Gallbladder (tissue), 1 donor: ENCODE data around the genes ATP8B3 and ADAT3.

DNA sequence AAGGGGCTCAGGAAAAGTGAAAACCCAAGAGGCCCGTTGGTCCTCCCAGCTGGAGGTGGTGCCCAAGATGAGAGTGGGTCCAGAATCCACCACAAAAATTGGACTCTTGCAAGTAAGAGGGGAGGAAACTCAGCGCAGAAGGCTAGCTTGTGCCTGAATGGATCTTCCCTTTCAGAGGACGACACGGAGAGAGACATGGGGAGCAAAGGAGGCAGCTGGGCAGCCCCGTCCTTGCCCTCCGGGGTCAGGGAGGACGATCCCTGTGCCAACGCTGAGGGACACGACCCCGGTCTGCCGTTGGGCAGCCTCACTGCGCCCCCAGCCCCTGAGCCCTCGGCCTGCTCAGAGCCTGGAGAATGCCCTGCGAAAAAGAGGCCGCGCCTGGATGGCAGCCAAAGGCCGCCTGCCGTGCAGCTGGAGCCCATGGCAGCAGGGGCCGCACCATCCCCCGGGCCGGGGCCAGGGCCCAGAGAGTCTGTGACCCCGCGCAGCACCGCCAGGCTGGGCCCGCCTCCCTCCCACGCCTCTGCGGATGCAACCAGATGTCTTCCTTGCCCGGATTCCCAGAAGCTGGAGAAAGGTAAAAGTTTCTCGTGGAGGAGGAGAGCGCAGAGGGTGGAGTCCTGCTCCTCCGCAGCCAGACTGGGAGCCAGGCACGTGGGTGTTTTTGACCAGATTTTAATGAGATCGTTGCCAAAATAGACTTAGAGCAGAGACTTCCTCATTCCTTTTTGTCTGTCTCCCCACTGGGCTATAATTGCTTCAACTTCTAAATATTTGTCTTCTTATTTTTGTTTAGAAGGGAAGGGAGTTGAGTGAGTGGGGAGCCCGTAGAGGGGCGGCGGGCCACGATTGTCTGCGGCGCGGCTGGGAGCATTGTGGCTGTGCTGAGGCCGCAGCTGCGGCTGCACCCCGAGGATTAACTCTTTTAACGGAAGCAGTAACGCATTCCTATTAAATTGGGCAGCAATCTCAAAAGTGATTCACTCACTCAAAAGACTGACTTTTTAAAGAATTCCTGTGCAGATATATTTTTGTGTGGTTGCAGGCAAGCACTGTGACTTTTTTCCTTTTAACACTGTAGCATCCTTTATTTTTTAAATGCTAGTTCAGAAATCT, 6.1 kb downstream of the PWWP3A start:
- PRO-cap: no peak

GRCh38 chr19:1379824-1380372, 3.8 kb upstream of the NDUFS7 start:
- PRO-cap: no peak

DNA sequence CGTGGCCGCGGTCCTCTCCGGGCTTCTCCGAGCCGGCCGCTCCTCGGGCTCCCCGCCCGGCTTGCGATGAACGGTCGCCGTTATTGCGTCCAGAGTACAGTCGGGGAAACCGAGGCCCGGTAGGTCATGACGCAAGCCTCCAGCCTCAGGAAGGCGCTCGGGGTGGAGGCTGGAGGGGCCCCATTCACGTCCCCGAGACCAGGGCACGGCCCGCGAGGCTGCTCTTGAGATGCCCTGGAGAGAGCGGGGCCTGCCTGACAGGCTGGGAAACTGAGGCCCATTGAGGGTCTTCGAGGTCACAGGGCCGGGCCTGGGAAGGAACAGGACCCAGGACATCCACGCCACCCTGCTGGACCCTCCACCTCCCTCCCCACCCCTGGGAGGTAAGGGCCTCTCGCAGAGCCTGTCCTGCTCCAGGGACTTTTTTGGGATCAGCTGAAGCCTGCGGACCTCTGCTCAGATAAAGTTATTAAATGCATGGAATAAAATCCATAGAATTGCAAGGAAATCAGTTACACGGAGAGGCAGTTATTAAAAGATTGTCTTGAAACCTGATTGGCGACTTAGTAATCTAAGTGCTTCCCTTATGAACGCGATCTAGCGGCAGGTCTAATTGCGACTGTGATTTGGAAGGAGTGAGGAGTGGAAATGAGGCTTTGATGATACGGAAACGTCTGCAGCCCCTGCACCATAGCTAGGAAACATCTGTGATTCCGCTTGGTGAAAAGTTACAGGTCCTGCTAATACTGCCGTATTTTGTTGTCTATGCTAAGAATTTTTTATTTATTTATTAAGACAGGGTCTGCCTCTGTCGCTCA, 540 bp downstream of the NDUFS7 start:
- PRO-cap: no peak

GRCh38 chr19:1396839-1397692, 4.3 kb downstream of the GAMT start:
- PRO-cap: no peak

DNA sequence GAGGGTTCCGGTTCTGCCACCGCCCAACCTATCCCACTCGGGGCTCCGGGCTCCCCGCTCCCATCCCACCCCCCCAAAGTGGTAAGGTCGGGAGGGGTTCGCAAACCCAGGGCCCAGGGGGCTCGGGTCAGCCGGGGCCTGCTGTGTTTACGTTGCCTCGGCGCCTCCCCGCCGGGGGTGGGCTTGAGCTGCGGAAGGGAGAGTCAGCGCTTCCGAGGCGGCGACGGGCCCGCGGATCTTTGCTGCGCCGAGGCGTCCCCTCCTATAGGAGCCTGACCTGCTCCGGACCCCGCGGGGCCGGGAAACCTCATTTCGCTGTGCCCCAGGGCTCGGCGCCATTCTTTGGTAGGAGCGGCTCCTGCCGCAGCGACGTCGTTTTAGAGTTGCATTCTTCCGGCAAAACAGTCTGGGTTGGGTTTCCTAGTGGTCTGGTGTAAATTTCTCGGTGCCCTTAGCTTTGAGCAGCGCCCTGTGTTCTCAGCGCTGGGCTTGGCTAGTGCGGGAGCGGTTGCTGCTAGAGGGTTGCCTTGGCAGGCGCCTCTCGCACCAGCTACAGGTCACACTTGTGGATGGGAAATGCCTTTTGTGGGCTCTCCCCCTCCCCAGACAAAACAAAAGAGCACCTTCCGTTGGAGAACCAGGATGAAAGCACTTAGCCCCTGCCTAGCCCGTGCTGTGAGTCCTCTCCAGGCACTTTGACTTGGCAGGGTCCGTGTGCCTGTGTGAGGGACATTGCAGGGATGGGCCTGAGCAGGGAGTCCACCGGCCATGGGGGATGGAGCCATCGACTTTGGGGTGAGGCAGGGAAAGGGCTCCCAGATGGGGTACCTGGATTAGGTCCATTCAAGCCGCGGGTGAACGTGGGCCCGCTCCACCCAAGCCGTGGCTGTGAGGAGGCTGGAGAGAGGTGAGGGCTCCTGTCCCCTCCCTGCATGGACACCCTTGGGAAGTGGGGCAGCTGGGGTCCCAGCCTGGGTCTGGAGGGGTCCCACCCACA, 1.4 kb downstream of the DAZAP1 start:
- PRO-cap: bidirectional peak, plus-strand start at position 404 of the sequence, minus-strand start at position 379 of the sequence; unidirectional peak, minus-strand start at position 430 of the sequence

- PRO-cap: no peak
Measured at GRCh38 chr19:1417778-1418898, 10.8 kb downstream of the DAZAP1 start.

GRCh38 chr19:1421779-1422468, 14.5 kb downstream of the DAZAP1 start:
- PRO-cap: no peak

GRCh38 chr19:1423448-1424106, 14.6 kb upstream of the RPS15 start:
- PRO-cap: no peak

DNA sequence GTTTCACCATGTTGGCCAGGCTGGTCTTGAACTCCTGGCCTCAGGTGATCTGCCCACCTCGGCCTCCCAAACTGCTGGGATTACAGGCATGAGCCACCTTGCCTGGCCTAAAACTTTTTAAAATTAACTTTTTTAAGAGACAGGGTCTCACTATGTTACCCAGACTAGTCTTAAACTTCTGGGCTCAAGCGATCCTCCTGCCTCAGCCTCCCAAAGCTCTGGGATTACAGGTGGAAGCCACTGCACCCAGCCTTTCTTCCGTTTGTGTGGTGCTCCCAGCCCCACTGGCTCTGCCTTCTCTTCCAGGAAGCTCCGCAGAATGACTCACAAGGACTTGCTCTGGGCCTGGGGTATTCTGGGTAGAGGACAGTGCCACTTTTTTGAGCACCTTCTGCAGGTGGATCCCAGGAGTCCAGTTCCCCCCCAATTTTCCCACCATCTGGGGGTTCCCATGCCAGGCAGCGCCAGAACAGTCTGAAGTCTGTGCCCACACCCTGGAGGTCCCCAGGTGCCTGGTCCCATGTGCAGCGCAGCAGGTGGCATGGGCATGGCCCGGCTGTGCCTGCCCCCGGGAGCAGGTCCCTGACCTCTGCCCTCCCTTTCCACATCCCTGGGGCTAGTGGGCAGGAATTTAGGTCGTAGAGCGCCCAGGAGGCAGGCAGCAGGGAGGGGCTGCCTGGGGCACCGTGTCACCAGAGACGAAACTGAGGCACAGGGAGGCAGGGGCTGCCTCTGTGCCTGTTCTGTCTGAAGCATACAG, 1.5 kb downstream of the REEP6 start:
- PRO-cap: bidirectional peak, plus-strand start at position 387 of the sequence, minus-strand start at position 292 of the sequence

DNA sequence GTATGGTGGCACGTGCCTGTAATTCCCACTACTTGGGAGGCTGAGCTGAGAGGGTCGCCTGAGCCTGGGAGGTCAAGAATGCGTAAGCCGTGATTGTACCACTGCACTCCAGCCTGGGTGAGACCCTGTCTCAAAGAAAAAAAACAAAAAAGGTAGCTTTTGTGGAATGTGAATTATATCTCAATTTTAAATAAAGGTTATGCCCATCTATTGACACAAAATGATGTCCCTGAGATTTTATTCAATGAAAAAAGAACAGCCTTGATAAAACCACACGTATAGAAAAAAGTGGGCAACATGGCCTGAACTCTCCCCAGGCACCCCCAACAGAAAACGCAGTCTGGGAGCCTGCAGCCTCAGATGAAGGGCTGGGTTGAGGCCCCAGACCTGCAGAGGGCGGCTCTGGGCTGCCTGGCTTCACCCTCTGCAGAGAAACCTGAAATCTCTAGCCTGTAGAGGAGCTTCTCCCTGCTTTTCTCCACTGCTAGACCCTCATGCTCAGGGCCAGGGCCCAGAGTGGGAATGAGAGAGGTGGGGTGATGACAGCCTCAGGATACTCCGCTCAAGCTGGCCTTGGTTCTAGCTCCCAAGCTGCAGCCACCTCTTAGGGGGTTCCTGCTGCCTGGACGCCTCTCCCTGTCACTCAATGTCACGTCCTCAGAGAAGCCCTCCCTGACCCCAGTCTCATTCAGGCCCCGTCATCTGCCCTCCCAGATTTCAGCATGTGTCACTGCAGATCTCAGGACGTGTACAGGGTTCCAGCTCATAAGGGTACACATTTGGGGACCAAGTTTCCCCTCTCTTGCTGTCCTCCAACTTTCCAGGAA, 2.0 kb downstream of the MBD3 start:
- PRO-cap: no peak

DNA sequence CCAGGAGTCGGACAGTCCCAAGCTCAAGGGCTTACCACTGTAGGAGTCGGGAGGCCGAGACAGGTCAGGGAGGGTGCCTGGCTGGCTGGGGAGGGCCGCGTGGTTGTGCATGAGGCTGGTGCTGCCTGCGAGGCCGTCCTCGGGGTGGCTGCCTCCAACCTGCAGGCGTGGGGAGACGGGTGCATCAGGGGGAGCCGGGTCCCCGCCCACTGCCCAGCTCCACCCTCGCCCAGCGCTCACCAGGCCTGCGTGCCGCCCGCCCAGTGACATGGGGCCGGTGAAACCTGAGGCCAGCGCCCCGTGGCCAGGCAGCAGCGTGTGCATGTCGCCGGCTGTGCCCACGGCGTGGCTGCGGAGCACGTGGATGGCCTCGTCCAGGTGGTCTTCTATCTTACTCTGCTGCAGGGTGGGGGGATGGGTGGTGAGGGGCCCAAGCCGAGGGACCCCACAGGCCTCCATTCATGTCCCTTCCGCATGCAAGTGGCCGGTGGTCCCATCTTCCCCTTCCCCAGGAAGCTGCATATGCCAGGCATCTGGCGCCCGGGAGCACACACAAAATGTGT, 13.9 kb upstream of the UQCR11 start:
- PRO-cap: no peak

DNA sequence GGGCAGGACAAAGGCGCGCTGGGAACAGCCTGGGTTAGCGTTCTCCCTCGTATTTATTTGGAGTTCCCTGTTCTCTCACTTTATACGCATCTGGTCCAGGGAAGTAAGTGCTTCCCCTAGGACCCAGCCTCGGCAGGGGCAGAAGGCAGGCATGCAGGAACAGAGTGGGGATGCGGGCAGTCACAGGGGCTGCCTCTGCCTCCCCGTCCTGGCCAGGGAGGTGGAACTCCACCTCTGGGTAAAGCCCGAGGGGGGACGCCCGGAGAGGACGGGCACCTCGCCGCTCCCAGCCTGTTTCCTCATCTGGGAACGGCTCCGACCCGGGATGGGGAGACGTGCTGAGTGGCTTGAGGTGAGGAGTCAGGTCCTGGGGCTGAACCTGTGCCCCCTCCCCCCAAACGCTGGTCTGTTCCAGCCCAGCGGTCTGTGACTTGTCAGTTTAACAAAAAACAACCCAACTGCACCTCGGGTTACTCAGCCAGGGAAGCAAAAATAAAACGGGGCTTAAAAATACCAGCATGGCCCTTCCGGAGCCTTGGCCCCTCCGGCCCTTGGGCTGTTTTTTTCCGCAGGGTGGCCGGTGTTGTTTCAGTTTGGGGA, 4.2 kb downstream of the TCF3 start:
- PRO-cap: no peak

- PRO-cap: no peak
Measured at GRCh38 chr19:1790654-1791143, 21.4 kb downstream of the ATP8B3 start.

- PRO-cap: unidirectional peak, plus-strand start at chr19:1812507
Measured at GRCh38 chr19:1811943-1813186, at the start of gene ATP8B3. Gene ATP8B3 (minus strand): TSS chr19:1812276.

DNA sequence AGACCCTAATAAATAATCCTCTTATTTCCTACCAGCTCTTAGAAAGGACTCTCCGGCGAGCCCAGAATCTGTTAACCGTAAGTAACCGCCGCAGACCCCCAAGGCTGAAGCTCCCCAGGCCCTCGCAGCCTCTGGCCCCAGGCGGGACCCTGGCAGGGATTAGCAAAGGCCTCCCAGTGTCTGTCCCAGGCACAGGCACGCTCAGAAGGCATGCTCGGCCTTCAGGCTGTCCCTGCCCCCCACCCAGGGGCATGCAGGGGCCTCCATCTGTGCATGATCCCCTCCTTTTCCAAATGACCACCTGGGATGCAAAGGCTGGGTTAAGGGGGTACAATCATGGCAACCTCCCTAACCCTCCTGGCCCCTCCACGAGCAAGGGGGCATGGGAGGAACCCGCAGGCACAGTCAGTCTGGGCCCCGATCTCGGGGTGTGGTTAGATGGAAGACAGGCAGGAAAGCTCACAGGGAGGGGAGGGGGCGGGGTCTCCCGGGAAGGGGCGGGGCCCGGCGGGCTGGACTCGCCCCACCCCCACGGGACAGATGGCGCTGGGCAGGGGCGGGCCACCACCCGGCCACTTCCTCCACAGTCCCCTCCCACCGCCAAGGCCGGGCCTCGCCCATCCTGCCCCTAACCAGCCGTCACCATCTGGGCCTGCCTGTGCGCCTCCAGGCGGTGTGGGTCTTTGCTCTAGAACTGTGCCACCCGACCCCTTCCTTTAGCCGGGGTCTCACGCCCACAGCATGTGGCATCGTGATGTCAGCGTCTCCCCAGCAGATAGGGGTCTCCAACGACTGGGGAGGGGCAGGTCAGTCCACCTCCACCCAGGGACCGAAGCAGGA, 6.9 kb upstream of the REXO1 start:
- PRO-cap: bidirectional peak, plus-strand start at position 645 of the sequence, minus-strand start at position 432 of the sequence

DNA sequence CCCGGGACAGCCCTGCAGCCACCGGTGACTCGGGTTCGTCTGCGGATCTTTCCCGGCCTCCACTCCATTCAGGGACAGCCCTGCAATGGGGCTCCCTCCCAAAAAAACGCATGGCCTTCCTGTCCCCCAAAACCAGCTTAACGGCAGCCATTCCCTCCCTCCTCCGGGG, 2.9 kb downstream of the KLF16 start:
- PRO-cap: no peak

- PRO-cap: bidirectional peak, plus-strand start at chr19:1882804, minus-strand start at chr19:1882560
Measured at GRCh38 chr19:1881797-1883051, 3.1 kb downstream of the ABHD17A start.

DNA sequence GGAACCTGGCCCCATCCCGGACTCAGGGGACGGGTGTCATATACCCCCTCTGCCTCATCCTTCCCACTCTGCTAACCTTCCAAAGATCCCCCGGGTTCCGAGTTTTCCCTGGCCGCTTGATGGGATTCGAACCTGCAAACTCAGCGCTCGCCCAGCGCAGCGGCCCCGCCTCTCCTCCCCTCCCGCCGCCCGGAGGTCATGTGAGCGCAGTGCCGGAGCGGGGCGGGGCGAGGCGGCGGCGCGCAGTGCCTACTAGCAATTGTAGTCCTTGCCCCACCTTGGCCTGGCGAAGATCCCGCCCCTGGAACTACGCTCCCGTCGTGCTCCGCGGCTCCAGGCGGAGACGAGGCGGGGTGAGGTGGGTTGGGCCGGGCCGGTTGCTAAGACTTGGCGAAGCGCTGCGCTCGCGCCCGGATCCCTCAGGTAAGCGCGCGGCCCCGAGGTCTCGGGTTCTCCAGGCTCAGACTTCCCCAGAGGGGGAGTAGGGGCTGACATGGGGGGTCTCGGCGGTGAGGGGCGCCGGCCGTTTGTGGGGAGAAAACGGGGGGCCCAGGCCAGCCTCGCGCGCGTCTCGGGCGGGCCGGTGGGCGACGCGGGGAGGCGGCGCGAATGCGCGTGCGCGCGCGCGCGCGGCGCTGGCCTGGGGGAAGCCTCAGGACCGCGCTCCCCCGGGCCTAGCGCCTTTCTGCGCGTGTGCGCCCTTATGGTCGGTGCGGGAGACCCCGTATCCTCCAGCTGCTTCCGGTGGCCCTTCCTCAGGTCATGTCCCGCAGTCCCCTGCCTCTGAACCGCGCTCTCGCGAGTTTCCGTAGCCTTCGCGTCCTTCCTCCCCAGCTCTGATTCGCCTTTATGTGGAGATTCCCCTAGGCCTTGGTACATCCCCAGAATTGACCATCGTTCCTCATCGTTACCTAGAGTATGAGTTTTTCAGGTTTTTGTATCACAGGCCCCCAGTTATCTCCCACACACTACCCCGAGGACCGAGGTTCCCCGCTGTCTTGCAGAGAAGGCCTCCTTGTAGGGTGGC, at the start of gene ADAT3:
Gene ADAT3 (plus strand): TSS at position 383 of the 1,027 bp plus-strand sequence.
- PRO-cap: bidirectional peak, plus-strand start at position 383 of the sequence, minus-strand start at position 198 of the sequence

GRCh38 chr19:1911753-1912654, 6.8 kb downstream of the ADAT3 start:
- PRO-cap: unidirectional peak, minus-strand start at chr19:1912194

DNA sequence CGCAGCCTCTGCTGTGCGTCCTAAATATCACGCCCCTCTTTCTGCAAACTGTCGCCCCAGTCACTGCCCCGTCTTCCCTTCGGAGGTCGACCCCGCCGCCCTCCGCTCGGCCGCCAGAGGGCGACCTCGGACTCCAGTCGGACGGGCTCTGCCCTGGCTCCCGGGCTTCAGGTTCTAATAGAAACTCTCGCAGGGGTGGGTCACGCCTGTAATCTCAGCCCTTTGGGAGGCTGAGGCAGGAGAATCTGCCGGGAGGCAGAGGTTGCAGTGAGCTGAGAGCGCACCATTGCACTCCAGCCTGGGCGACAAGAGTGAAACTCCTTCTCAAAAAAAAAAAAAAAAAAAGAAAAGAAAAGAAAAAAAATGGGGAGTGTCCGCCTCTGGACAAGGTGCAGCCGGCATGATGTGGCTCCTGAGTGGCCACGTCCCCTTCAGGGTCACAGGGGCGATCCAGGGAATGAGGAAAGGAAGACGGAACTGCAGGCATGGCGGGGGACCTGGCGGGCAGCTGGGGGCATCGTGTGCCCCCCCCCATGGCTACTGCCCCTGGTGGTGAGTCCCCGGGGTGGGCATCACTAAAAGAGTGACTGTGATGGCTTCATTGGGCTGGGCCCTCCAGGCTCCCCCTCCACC, 11.5 kb upstream of the CSNK1G2 start:
- PRO-cap: unidirectional peak, plus-strand start at position 180 of the sequence; unidirectional peak, plus-strand start at position 238 of the sequence; unidirectional peak, plus-strand start at position 453 of the sequence